Gastrocnemius medialis (tissue), 3 donors: Measurements from ENCODE around the genes IRX5 and MT1E.

- PRO-cap: no peak
- RAMPAGE, long total RNA, 3 experiments: no peak in any of the 3 experiments
Measured at GRCh38 chr16:54459731-54460285, 173.2 kb upstream of the IRX3 start.

- PRO-cap: no peak
- RAMPAGE, long total RNA, 3 experiments: no peak in any of the 3 experiments
Measured at GRCh38 chr16:54540775-54541383, 254.3 kb upstream of the IRX3 start.

DNA sequence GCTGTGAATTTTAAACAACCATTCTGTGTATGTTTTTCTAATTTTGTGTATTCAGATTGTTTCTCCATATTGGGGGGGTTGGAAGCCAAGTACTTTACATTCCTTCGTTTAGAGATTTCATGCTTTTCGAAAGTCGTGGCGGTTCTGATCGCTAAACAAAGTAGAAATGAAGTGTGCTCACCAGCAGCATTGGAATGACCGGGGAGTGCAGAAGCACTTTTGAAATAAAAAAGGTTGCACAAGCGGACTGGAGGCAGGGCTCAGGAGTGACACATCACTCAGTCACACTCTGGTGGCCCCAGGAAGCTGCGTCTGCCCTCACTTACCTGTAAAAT lies 278.9 kb upstream of the IRX5 start:
- PRO-cap: no peak
- RAMPAGE, long total RNA, 3 experiments: no peak in any of the 3 experiments

DNA sequence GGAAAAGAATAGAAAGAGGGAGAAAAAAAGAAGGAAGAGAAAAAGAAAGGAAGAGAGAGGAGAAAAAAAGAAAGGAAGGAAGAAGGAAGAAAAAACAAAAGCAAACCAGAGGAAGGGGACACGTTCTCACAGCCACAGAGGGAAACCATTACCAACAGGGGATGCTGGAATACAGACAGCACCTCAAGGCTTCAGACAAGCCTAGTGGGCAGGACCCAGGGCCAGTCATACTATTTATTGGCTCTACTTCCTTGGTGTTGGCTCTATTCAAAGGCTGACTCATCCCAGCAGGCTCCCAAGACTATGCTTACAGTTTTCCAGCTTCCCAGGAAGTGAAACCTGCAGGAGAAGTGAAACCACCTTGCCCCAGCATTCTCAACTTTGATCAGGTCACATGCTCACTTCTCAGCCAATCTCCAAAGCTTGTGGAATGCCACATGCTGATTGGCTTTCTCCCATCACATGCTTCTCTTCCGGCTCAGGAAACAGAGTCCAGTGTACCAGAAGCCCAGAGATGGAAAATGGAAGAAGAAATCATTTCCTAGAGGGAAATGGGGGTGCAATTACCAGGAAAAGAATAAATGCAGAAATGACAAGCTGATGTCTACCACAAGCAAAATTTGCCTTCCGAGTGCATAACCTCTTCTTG lies 273.3 kb upstream of the IRX5 start:
- PRO-cap: no peak
- RAMPAGE, long total RNA, 3 experiments: no peak in any of the 3 experiments

GRCh38 chr16:54714767-54715258 lies 215.9 kb upstream of the IRX5 start:
- PRO-cap: no peak
- RAMPAGE, long total RNA, 3 experiments: no peak in any of the 3 experiments

DNA sequence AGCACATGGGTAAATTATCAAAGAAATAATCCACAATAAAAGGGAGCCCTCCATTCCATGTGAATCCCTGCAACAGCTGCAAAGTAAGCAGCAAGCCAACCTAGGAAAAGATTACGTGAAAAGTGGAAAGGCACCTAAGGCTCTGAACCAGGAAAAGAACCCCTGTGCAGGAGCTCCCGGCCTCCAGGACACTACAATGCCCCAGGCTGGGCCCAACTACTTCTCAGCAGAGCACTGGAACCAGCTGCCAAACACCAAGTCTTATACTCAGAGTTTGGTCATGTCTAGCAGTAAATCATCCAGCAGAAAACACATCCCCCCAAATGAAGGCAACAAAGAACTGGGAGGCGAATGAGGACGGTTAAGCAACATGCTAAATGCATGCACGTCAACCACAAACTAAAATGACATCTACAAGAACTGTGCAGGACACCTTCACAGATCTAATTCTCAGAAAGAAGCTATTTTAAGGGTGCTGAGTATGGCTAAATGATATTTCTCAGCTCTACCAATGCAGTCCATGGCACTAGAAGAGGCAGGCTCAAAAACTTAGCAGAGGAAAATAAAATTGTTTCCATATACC lies 7.7 kb upstream of the IRX5 start:
- PRO-cap: unidirectional peak, plus-strand start at position 511 of the sequence
- RAMPAGE, long total RNA, 3 experiments: no peak in any of the 3 experiments

GRCh38 chr16:54927142-54927737 lies 3.4 kb upstream of the IRX5 start:
- PRO-cap: no peak
- RAMPAGE, long total RNA, 3 experiments: no peak in any of the 3 experiments

- PRO-cap: bidirectional peak, plus-strand start at chr16:54930803, minus-strand start at chr16:54930578; unidirectional peak, plus-strand start at chr16:54930997
- RAMPAGE, long total RNA, 3 experiments: no peak in any of the 3 experiments
Measured at GRCh38 chr16:54930401-54931504, at the start of gene IRX5. Gene IRX5 (plus strand): TSS chr16:54930865.

DNA sequence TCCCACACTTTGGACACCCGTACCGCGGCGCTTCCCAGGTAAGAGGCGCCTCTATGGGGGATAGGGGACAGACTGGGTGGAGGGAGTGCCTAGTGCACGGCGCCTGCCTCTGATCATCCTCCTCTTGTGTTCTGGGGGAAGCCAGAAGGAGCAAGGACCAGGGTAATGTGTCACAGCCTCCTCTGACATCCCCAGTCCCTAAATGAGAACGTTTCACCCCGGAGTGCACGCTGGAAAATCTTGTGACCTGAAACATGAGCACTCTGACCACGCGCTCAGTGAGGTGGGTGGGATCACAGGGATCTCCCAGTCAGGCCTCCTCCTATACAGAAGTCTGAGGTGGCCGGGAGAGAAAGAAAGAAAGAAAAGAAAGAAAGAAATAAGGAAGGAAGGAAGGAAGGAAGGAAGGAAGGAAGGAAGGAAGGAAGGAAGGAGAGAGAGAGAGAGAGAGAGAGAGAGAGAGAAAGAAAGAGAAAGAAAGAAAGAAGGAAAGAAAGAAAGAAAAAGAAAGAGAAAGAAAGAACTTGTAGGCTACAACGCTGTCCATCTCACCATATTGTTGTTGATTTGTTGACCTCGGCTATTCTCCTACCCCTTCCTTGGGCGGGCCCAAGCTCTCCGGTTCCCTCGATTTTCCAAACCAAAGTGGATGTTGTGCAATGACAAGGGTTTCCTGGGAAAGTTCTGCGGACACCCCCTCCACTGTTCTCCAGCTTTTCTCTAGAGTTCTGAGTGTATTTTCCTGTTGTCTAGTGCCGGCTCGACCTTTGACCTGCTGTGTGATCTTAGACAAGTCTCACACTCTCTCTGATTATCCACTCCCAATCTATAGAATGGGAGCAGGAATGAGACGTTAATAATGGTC lies 1.3 kb downstream of the IRX6 start:
- PRO-cap: bidirectional peak, plus-strand start at position 302 of the sequence, minus-strand start at position 204 of the sequence
- RAMPAGE, long total RNA, 3 experiments: no peak in any of the 3 experiments

DNA sequence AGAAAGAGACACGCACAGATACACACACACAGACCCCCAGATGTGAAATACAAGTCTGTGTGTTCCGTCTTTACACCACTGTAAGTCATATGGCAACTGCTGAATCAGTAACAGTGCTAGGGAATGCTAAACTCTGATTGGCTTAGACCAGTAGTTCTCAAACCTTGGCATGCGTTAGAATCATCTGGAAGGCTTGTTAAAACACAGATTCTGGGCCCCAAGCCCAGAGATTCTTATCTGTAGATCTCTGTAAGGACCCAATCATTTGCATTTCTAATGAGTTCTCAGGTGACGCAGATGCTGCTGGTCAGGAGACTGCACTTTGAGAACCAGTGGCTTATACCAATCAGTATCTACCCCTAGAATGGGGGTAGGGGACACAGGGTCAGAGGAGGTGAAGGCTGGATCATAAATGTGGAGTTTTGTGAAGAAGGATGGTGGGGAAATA lies 12.9 kb upstream of the LPCAT2 start:
- PRO-cap: no peak
- RAMPAGE, long total RNA, 3 experiments: no peak in any of the 3 experiments

DNA sequence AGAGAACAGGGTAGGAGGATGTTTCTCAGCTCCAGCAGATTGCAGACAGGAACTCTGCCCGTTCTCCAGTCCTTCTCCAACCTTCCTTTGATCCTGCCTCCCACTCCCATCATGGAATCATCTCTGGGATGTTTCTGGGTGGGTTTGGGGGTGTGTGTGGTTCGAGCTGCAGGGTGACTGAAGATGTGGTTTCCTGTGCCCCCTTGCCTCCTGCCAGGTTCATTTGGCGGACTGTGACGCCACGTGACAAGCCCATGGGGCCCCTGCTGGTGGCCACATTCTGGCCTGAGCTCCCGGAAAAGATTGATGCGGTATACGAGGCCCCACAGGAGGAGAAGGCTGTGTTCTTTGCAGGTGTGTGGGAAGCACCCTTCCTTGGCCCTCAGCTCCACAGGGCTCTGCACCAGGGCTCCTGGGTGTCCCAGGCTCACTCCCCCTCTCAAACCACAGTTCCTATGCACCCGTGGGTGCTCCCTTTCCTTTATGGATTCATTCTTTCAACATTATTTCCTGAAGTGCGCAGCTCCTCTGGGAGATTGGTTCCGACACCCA lies 12.1 kb upstream of the LPCAT2 start:
- PRO-cap: no peak
- RAMPAGE, long total RNA, 3 experiments: no peak in any of the 3 experiments

GRCh38 chr16:55498047-55498702 lies 10.7 kb upstream of the LPCAT2 start:
- PRO-cap: no peak
- RAMPAGE, long total RNA, 3 experiments: no peak in any of the 3 experiments

DNA sequence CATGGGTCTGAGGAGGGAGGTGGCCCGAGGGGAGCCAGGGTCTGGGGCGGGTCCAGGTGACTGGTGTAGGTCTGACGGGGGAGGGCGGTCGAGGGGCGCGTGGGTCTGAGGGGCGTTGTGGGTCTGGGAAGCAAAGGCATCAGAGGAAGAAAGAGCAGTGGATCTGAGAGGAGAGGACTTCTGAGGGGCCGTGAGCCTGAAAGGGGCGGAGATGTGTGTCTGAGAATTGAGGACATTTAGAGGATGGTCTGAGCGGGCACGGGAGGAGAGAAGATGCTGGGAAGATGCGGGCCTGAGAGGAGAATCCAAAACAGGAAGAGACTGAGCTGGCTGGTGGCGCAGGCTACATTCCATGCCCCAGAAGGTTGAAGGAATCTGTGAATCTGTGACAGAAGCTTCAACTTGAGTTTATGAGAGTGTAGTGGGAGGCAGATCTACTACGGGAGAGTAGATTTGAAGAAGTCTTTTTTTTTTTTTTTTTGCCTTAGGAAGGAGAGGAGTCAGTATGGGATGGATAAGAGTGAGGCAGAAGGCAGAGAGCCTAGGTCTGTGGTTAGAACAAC lies 737 bp downstream of the LPCAT2 start:
- PRO-cap: no peak
- RAMPAGE, long total RNA, 3 experiments: no peak in any of the 3 experiments

DNA sequence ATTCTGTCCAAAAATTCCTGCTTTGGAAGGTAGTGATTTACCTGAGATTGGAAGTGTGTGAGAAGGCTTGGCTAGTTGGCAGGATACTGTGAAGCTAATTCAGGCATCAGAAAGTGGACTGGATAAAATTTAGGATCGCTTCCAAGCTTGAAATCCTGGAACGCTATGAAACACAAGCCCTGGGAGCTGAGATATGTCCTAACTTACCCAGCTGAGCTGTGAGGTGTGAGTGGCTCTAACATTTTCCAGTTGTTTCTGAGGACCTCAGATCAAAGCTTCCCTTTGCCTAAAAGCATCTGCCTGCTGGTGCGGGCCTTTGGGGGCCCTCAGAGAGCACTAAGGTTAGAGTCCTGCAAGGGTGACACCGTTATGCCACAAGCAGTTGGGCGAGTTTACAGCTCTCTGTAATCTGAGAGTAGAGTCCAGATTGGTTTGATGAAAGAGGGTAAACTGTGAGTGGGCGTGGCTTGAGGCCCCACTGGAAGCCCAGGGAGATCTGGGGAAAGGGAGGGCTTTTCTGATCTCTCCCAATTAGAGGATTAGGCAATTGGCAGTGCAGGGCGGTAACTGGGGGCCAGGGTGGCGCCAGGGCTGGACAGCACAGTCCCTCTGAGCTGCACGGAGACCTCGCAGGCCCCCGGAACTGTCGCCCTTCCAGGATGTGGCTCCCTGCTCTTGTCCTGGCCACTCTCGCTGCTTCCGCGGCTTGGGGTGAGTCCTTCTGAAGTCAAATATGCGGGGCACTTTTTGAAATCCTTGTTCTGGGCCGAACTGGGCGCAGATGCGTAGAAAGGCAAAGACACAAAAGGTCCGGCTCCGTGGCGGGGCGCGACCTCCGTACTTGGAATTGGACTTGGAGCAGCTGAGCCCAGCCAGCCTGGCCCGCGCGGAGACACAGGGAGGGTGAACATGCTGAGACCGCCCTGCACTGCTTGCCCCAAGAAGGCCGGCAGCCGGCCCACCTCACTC lies 72.6 kb downstream of the CES1 start:
- PRO-cap: no peak
- RAMPAGE, long total RNA, 3 experiments: no peak in any of the 3 experiments

DNA sequence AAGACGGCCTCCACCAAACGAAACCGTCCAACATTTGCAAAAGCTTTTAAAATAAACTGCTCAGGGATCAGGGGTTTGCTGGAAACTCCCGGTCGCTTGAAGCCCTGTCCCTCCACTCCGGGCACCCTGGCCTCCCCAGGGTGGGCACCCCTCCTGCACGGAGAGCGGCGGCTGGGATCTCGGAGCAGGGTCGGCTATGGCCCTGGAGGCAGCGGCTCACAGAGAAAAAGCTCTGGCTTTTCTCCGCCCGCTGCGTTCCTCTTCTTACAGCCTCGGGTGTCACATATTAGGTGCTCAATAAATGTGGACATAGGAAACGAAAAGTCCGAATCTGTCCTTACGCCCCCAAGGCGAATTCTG lies 806 bp upstream of the GNAO1 start:
- PRO-cap: no peak
- RAMPAGE, long total RNA, 3 experiments: no peak in any of the 3 experiments

DNA sequence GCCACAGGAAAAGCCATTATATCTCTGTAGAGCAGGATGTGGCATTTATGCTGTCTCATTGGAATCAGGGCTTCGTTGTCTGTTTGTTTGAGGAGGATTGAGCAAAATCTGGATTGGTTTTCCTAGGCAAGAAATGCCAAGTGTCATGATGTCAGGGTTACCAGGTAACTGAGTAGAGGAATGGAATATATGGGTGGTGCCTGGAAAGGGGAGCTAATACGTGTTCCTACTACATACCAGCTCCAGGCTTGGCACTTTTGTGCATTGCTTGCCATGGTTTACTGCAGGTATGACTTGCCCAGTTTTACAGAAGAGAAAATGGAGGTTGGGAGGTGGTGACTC lies 33.8 kb downstream of the GNAO1 start:
- PRO-cap: no peak
- RAMPAGE, long total RNA, 3 experiments: no peak in any of the 3 experiments

GRCh38 chr16:56404676-56405213 lies 20.6 kb downstream of the AMFR start:
- PRO-cap: no peak
- RAMPAGE, long total RNA, 3 experiments: no peak in any of the 3 experiments

- PRO-cap: bidirectional peak, plus-strand start at chr16:56610533, minus-strand start at chr16:56610416; bidirectional peak, plus-strand start at chr16:56610606, minus-strand start at chr16:56610626
- RAMPAGE, long total RNA, 3 experiments: no peak in any of the 3 experiments
Measured at GRCh38 chr16:56610043-56611051, 2.0 kb downstream of the MT2A start.

GRCh38 chr16:56625437-56626358 lies at the start of gene MT1E:
Gene MT1E (plus strand): TSS chr16:56625781.
- PRO-cap: bidirectional peak, plus-strand start at chr16:56625781, minus-strand start at chr16:56625695; bidirectional peak, plus-strand start at chr16:56626224, minus-strand start at chr16:56625994
- RAMPAGE, long total RNA, 3 experiments: start-site peak on the plus strand in 3 of 3 experiments, at chr16:56625653-56626321 at its widest, 59 to 4,950 reads per replicate

- PRO-cap: no peak
- RAMPAGE, long total RNA, 3 experiments: no peak in any of the 3 experiments
Measured at GRCh38 chr16:56728915-56729334, 1.0 kb upstream of the NUP93 start.